Neural progenitor cell (in vitro differentiated cells): ENCODE measurements around a stretch of chr14.

DNA sequence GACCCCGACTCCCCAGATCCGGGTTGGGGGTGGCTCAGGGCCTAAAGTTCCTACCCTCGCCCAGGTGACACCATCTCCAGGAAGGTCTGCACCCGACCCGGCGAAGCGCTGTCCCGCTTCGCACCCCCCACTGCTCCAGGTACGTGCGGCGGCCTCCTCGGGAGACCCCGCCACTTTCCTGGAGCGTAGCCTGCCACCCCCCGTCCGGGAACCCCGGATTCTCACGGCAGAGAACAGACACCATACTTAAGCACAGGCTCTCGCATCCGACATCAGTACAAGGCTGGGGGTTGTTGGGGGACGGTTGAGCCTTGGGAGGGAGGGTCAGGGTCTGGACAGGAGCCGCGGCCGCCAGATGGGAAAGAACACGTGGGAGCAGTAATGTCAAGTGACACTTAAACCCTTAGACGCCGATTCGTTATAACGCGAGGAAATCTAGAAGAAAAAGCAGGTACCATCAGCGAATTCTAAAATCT lies 485 bp downstream of the TIMM9 start:
- RAMPAGE, long total RNA, result start-site peak on the minus strand centred at position 333 of the sequence, 96 bp wide, 81 and 41 reads in 2 replicates

DNA sequence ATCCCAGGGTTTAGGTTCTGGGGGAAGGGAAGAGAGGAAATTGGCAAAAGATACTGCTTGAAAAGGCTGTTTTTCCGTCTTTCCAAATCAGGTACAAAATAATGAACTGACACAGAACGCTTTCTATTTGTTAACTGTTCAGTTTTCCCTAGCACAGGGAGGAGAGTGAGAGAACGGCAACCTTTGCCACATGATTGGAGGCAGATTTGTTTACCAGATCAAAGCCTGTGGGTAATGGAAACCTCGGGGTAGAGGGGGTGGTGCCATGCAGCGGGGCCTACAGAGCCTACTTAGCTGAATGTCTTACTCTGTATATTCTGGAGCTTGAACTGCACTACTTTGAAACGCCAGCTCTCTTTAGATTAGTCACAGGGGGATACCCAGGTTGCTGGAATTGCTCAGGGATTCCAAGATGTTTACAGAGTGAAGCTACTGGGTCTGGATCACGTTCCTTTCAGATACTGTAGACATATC lies 65.8 kb upstream of the DACT1 start:
- RAMPAGE, long total RNA, result no peak

DNA sequence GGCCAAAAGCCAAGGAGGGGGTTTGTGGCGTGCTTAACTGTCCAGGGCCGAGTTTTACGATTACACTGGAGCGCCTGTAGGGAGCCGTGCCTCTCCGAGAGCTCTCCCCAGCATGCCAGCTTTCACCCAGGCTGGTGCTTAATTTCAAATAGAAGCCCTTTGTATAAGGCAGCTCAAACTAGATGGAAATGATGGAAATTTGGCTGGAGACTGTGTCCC lies 1.1 kb downstream of the DACT1 start:
- RAMPAGE, long total RNA, result no peak

DNA sequence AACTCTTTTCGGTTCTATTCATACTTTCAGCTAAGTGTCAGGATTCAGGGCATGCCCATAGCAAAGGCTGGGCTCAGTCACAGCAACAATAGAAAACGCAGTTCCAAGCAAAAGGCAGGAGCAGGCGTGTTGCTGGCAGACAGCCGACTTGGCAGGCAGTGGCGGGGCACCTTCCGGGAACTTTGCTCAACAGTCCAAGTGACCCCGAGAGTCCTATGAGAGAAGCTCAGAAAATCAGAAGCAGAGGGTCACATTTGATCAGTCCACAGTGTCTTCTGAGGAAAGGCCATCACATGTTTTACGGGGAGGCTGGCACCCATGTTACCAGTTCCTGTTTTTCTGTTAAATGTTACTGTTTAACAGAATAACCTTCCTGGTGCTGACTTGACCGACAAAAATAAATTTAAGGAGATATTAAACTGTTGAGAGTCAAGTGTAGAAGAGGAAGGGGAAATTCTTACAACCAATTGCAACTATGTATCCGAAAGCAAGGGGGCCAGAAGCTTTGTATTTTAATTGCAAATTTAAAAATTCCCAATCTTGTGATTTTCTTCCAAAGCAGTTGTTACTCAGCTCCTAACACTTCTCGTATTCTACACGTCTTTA lies 115.1 kb downstream of the DACT1 start:
- RAMPAGE, long total RNA, result no peak

DNA sequence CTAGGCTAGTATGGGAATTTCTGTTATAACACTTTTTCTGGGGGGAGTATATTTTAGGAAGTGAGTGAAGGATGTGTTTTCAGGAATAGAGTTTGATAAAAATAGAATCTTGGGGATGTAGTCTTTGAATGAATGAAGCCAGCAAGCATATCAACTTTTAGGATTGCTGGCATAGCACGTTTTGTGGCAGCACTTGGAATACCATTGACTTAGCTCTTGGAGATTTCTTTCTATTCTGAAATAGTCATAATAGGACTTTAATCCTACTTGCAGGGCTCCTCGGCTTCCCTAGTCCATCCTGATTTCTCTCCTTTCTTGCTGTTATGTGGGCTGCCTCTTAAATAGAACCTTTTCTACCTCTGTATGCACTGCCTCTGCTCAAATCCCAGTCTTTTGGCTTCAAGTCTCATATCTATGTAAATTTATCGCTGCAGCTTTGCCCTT lies 141.7 kb downstream of the DACT1 start:
- RAMPAGE, long total RNA, result no peak

GRCh38 chr14:59187682-59188047 lies 802 bp upstream of the DAAM1 start:
- RAMPAGE, long total RNA, result no peak

DNA sequence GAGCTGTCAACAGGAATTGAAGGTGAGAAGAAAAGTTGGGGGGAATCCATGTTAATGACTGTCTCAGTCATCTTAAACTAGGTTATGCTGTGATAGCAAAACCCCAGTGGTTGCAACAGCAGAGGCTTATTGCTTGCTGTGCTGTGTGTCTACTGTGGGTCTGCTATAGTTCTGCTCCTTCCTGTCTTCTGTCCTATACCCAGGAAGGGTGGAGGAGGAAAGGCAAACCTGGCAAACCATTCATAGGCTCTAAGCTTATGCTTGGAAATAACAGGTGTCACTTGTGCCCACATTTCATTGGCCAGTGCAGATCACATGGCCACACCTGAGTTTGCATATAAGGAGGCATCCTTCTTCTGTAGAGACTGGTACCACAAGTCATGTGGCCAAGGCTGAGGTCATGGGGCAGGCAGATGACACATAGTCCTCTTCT lies 77.1 kb downstream of the DAAM1 start:
- RAMPAGE, long total RNA, result no peak

DNA sequence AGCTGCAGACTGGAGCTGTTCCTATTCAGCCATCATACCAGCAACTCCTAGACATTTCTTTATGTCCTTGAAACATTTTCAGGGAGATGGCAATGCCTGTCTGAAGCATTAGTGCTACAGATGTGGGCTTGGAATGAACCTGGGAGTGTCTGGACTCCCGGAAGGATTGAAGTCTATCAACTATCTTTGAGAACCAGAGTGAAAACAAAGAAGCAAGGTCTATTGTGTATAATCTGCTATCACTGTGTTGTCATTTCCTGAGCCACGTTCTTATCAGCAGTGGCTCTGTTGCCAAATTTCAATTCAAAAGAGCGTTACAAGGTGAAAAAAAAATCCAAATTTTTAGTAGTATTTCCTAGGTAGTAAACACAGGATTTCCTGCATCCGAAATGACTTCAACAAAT lies 58.8 kb downstream of the GPR135 start:
- RAMPAGE, long total RNA, result no peak

- RAMPAGE, long total RNA, result no peak
Observed at GRCh38 chr14:59424588-59425255, 40.5 kb downstream of the GPR135 start.

DNA sequence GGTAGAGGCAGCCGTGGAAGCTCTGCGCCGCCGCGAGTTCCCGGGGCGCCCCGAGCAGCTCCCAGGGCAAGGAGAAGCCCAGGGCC lies 903 bp downstream of the GPR135 start:
- RAMPAGE, long total RNA, result no peak

DNA sequence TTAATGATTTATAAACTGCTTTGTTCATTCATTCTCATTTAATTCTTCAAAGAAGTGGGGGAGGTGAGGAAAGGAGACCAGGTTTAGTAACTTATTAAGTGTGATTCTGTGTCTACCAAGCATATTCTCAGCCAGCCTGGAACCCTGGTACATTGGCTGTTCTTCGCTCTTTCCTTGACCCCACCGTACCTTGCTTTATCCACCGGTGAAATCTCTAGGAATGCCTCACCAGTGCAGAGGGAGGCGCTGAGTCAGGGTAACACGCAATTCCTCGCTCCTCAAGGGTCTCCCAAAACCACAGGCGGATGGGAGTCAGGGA lies 948 bp downstream of the L3HYPDH start:
- RAMPAGE, long total RNA, result no peak

GRCh38 chr14:59919162-59919485 lies 48.5 kb upstream of the RTN1 start:
- RAMPAGE, long total RNA, result no peak

DNA sequence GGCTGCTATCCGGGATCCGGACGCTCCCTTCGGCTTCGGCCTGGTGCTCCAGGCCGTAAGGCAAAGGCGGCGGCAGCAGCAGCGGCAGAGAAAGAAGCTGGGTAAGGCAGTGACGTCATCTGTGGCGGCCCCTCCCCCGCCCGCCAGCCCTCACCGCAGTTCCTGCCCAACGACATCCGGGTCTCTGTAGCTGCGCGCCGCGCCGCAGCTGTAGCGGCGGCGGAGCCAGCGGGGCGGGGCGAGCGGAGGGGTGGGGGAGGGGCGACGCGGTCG lies 163 bp upstream of the PPM1A start:
- RAMPAGE, long total RNA, result no peak

GRCh38 chr14:60253902-60254678 lies 5.1 kb downstream of the PPM1A start:
- RAMPAGE, long total RNA, result no peak

GRCh38 chr14:60637021-60637630 lies 12.2 kb downstream of the SIX1 start:
- RAMPAGE, long total RNA, result no peak

GRCh38 chr14:60647927-60649320 lies 853 bp downstream of the SIX1 start:
- RAMPAGE, long total RNA, result no peak

DNA sequence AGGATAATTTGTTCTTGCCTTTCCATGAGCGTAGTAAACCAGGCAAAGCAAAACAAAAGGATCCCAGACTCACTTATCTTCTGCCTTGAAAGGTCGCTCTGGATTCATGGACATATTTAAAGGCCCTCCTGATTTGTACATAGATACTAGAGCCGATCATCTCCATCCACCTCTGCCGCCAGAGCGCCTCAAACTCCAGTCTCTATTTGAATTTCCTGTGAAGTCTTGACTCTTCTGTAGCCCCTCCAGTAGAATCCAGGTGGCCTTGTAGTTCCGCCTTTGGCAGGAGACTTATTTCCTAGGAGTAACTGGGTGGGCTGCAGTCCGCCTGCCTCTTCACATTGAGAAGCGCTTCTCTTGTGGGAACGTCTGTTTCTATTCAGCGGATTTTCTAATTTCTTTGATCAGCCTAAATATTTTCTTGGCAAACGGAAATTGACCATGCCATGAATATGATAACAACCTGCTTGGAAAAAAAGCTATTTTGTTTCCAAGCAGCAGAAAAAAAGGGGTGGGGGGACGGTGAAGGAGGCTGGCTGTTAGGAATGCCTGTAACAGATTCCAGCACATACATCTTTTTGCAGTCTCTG lies 8.9 kb upstream of the SIX1 start:
- RAMPAGE, long total RNA, result no peak

- RAMPAGE, long total RNA, result no peak
Observed at GRCh38 chr14:61343790-61344731, 22.7 kb downstream of the PRKCH start.

DNA sequence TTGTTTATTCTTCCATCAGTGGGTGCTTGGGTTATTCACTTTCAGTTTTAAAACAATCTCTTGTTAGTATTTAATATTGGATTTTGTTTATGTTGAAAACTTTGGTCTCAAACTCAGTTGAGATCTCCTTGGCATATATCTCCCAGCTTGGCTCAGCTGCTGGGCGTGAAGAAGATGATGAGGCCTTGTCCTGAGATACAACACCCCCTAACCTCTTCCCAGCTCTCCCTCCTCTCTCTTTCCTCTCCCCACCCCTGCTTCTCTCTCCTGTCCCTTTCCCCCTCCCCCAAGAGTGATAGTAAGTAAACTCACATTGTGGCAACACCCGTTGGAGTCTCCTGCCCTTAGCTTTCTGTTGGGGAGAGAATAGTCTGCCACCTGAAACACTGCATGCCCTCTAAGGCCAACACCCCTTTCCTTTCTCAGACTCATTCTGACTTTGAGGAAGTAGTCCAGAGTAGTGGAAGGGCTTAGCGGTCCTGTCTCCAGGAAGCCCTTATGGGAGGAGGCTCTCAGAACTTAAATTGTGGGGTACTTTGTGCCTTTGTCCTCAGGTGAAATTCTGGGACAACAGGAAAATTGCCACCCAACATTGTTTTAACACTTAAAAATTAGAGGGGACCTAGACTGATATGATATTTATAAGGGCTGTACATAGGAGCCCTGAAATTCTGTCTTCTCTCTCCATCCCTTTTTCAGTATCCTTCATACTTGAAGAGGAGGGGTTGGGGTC lies 95.2 kb downstream of the PRKCH start:
- RAMPAGE, long total RNA, result no peak

- RAMPAGE, long total RNA, result no peak
Observed at GRCh38 chr14:61486936-61487330, 165.6 kb downstream of the PRKCH start.